Duodenum (tissue), 1 donor: Measurements from ENCODE around the gene RASGRF1.

GRCh38 chr15:78906667-78907746, 34.3 kb downstream of the MORF4L1 start:
- PRO-cap: no peak

- PRO-cap: no peak
Measured at GRCh38 chr15:78943527-78944197, 1.2 kb downstream of the CTSH start.

GRCh38 chr15:78992700-78993085, 47.8 kb upstream of the CTSH start:
- PRO-cap: no peak

DNA sequence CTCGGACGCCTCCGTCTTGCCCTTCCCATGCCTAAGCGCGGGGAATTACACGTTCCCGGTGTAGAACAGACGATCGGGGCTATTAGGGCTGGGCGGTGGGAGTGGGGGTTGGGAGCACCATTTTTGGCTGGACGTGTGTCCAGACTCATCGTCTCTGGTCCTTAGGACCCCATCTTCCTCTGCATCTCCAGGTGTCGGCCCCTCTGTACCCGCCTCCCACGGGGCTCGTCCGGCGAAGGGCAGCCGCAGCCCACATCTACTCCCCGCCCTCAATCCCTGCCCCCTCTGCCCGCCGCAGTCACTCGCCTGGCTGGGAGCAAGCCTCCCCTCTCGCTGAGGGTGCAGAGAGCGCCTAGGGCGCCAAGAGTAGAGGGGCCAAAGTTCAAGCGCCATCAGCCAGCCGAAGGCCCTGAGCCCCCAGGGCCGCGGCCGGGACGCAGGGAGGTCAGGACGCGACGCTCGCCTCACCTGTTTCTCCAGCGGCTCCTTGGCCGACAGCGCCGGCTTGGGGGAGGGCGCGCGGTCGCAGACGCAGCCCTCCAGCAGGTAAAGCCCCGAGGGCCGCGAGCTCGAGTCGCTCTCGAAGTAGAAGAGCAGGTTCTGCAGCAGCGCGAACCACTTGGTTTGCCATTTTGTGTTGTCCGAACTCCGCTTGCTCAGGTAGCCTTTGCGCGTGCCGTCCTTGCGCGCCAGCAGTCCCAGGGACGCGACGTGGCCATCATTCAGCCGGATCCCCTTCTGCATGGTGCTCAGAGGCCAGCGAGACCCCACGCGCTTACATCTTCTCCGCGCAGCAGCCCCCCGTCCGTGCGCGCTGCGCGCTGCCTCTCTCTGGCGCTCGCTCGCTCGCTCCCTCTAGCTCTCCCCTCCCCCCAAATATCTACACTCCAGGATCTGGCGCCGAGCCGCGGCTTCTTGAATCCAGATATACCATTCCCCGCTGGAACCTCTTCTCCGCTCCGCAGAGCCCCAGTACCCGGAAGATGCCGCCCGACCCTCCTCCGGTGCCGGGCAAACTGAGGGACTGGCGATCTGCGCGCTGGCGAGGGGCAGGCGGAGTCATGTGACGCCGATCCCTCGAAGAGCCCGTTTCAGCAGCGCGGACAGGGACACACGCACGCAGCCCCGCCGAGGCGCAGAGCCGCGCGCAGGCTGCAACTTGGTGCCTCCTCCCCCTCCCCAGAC, at the start of gene RASGRF1:
Gene RASGRF1, minus strand, starts transcription at position 1,026 of the 1,185 bp plus-strand sequence.
- PRO-cap: no peak

GRCh38 chr15:79322040-79322861, 11.3 kb downstream of the TMED3 start:
- PRO-cap: no peak

DNA sequence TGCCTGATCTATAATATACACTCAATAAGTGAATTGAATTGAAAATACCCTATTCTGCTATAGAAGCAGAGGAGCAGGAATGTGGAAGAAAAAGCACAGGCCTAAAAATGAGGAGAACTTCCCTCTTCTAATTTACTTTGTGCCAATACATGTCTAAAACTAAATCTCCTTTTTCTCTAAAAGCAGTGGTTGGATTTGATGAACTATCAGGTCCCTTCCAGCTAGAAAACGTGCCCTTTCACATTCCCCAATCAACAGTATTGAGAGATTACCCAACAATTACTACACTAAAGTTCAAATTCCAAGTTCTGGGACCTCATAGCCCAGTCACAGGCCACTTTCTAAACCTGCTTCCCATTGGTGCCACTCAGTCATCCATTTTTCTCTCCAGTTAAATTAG, 223.9 kb downstream of the MINAR1 start:
- PRO-cap: no peak

DNA sequence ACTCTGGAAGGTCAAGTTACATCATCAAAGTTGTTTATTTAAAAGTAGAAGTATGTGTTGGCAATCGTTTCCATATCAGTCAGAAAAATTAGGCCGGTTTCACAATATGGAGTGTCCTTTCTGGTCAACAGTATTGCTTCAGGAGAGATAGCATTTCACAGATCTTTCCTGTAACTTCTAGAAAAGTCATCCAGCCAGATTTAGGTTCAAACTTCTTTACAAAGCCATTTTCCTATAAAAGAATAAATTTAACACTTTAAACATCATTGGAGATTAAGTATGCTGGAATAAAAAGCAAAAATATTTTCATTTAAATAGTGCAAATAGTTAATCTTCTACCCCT, 10.1 kb downstream of the BCL2A1 start:
- PRO-cap: no peak

- PRO-cap: no peak
Measured at GRCh38 chr15:80072103-80073186, 13.0 kb downstream of the ZFAND6 start.

- PRO-cap: no peak
Measured at GRCh38 chr15:80343232-80343716, 60.9 kb upstream of the ARNT2 start.

DNA sequence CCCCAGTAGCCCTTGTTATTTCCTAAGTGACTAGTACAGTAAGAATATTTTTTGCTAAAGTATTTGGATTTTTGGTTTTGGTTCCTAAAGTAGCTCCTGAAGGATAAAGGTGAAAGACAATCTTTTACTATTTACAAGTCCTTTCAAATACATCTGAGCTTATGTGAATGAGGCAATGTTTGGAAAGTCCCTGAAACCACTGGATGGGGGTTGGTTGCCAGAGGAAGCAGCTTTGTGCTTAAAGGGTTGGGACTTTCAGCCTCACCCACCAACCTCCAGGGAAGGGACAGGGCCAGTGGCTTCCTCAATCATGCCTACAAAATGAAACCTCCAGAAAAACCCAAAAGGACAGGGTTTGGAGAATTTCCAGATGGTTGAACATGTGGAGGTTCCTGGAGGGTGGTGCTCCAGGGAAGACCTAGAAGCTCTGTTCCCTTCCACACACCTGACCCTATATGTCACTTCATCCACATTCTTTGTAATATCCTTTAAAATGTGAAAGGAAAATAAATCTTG, 20.9 kb upstream of the ABHD17C start:
- PRO-cap: no peak

- PRO-cap: no peak
Measured at GRCh38 chr15:80739763-80740260, 39.4 kb upstream of the CEMIP start.

DNA sequence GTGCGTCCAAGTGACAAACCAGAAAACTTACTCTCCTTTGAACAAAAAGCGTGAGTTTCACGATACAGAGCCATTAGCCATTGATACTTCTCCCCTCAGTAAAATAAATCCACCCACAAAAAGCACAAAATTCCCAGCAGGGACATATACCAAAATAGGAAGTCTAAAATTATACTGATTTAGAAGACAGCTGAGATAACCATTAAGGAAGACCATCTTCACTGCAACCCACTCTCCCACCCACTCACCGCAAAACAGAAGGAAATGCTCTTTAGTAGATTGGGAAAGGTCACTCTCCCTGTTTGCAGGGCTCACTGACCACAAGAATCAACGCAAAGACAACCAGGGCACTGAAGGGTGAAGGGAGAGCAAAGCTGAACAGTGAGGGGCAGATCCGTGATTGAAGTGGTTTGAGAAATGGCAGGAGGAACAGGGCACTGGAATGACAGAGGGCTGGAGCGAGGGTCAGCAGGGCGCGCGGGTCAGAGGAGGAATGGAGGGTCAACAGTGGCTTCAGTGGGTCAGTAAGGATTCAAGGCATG, 622 bp downstream of the MESD start:
- PRO-cap: no peak

- PRO-cap: unidirectional peak, plus-strand start at chr15:81261549
Measured at GRCh38 chr15:81261288-81261751, 62.6 kb downstream of the STARD5 start.

DNA sequence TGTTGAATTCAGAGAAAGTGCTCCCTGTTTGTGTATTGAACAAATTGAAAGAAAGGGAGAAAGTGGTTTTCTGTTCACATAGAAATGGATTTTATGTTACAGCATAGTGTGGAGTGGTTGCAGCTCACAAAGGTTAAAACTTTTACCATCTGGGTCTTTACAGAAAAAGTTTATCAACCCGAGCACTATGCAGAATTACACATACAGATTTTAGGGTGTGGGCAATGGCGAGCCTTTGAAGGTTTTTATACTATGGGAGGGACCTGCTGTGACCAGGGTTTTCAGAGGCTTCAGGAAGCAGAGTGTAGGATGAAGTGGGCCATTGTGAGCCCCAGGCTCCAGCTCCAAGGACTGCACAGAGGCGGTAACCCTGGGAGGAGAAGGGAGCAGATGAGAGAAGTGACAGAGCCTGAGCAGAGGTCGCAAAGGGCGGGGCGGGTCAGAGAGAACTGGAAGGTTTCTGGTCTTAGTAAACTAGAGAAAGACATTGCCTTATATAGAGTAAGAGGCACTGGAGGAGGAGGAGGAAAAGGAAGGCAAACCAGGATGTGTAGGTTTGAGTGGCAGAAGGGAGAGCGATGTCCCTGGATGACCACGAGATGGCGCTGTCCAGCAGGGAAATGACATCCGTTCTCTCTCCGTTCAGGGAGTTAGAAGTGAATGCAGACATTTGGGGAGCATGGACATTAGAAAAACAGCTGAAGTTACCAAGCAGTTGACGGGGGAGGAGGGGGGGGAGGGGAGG, 49.1 kb downstream of the STARD5 start:
- PRO-cap: no peak

DNA sequence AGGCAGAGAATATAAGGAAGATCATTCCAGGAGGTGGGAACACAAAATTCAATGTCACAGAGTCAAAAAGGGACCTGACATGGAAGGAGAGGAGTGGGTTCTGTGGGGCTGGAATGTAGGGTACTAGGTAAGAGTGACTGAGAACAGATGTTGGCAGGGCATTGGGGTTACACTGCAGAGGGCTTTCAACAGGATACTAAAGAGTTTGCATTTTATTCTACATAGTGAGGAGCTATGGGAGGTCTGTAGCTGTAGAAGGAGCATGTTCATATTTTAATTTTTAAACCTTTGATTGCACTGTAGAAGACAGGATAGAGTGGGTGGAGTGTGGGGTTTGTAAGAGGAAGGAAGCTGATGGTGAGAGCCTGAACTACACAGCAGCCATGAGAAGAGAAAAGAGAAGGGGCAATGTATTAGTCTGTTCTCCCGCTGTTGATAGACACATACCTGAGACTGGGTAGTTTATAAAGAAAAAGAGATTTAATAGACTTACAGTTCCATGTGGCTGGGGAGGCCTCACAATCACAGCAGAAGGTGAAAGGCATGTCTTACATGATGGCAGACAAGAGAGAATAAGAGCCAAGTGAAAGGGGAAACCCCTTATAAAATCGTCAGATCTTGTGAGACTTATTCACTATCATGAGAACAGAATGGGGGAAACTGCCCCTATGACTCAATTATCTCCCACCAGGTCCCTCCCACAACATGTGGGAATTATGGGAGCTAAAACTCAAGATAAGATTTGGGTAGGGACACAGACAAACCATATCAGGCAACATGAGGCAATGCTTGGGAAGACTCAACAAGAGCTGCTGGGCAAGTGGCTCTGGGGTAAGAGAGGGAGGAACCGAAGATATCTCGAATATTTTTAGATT, 37.4 kb downstream of the STARD5 start:
- PRO-cap: no peak

- PRO-cap: no peak
Measured at GRCh38 chr15:81324681-81325054, 727 bp upstream of the STARD5 start.

DNA sequence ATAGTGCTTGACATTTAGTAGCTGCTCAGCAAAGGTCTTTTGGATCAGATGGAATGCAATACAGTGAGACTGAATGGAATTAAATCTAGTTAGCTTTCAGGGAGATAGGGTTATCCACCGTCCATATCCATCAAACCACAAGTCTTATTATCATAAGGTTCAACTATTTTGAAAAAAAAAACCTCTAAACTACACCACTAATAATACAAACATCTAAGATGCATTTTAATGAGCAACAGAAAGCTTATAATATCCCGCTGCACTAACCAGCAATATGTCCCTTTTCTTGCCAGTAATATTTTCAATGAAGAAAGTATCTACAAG, 248.4 kb downstream of the MEX3B start:
- PRO-cap: no peak

- PRO-cap: no peak
Measured at GRCh38 chr15:81964738-81965127, 81.1 kb downstream of the MEX3B start.

DNA sequence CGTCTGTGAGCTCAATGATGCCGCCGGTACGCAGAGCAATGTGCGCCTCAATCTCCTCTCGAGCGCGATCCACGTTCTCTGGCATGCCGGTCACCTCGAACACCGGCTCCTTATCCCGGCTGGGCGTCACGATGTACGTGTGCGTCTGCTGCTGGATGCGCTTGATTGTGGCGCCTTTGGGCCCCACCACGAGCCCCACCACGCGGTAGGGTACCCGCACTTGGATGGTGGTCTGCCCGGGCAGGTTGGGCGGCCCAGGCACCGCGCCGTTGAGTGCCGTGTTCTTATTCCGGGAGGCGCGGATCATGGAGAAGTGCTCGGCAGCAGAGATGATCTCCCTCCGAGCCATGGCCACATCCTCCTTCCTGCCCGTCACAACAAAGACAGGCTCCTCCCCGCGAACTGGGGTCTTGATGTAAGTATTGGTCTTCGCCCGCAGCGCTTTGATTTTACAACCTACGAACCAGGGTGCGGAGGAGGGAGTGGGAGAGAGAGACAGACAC, 1.6 kb downstream of the MEX3B start:
- PRO-cap: no peak

DNA sequence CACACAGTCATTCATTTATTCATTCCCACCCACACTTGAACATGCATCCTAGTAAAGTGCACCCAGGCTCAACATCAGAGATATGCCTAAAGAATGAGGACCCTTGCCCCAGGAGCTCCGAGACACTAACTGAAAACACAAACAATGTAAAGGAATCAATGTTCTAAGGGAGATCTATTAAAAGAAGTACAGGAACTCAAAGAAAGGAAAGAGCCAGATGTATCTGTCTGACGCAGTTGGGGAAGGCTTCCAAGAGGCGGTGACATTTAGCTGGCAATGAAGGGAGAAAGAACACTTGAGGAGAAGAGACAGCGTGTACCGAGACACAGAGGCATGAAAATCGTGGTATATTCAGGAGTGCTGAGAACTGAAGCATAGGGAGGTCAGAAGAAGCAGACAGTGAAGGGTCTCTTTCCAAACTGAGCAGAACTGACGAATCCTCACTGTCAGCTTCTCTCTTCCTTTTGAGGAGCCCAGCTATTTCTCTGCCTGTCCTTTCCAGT, 66.7 kb downstream of the EFL1 start:
- PRO-cap: no peak